Metastatic Liver Carcinoma in the Lung (tissue), 2 donors: ENCODE data around the gene HHIPL1.

DNA sequence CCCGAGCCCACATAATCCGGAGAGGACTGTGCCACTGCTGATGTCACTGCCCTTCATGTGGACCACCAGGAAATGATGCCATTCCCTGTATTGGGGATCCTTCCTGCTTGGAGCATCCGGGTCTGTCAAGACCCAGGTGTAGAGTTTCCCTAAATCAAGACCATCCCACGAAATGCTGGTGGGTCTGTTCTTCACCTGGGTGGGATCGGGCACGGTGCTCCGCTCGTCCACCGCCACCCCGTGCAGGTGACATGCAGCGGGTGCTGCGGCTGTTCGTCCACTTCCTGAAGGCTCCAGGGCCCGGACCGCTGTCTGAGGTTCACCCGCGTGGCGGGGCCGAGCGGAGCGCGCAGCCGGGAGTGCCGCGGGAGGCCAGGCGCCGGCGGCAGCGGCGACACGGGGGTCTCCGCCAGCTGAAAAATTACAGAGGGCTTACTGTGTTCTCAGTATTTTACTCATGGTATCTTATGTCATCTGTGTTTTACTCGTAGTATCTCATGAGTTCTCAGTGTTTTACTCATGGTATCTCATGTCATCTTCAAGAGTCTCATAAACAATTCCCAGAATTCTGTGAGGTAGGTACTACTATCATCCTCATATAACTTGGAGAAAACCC, 32.1 kb downstream of the AK7 start:
- PRO-cap, 2 experiments, result no peak in any of the 2 experiments

DNA sequence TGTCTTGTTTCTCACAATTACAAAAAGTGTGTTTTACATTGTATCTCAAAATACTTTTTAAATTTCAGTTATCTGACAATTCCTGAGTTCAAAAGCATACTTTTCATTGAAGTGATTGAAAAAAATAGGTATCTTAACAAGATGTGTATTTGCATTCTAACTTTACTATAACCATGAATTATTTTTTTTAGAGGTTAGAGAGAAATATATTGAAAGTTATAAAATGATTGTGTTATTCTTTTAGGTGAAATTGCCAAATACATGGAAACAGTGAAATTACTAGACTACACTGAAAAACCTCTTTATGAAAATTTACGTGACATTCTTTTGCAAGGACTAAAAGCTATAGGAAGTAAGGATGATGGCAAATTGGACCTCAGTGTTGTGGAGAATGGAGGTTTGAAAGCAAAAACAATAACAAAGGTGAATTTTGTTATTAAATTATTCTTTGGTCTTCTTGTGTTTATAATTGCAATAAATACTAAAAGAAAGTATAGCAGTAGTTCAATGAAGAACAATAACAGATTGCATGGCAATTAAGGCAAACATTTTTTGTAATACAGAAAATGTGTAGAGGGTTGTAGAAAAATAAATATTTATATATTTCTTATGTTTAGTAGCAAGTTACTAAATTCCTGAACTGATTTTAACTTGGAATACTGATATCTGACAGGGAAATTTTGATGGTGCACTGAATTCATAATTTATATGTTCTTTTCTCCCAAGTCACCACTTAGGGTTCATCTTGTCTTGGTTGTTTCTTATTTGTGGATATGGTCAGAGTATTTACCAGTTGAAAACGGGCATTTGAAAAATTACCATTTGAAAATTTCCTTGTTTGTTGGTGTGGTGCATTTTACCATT, 63.4 kb downstream of the VRK1 start:
- PRO-cap, 2 experiments, result no peak in any of the 2 experiments

DNA sequence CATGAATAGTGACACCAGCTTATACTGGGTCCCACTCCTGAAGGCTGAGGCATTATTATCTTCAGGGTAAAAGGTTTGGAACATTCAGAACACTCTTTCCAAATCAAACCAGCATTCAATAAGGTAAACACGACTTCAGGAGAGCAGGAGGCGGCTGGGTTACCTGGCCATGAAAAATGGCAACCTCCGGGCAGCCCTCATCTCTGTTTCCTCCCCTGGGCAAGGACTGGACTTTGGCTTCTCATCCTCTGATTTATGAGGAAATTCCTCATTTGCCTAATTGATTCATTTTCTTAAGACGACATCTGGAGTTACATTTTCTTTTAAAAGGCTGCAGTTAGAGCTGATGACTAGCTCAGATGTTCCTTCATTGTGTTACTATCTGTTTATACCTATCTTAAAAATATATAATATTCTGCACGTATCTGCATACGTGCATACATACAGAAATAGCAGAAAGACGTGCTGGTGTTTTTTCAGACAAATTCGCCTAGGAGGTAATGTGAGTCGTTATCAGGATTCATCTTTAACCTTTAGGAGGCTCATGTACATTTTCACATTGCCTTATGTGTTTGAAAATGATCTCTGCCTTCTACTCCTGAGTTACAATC, 1133.8 kb downstream of the BCL11B start:
- PRO-cap, 2 experiments, result no peak in any of the 2 experiments

DNA sequence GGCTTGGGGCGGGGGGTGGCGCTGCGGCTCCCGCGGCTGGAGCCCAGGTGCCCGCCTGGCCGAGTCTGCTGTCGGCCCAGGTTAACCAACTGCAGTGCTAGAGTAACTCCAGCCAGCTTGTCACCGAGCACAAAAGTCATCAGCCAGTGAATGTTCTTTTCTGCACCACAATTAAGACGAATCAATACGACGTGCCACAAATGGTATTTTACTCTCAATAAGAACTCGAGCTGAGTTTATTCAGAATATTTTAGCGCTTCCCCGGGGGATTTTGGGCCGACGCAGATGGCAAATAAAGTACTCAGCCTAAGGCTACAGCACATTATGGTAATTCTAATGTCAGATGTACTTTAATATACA, 83.2 kb downstream of the BCL11B start:
- PRO-cap, 2 experiments, result no peak in any of the 2 experiments

DNA sequence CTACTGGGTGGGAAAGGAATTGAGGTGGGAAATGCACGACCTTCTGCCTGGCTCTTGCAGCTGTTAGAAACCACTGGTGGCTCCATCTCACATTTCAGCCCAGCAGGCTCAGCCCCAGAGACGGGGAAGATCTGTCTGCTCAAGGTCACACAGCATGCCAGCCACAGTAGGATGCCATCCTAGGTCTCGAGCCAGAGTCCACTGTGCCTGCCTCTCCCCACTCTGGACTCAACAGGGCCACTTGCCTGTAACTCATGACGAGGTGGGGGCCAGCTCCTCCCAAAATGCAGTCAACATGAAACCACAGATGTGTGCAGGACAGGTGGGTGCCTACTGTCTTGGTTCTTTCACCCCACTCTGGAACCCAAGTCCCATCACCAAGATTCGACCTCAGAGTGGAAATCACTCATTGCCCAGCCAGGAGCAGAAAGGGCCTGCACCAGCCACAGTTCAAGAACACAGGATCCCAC, 23.2 kb downstream of the BCL11B start:
- PRO-cap, 2 experiments, result no peak in any of the 2 experiments

DNA sequence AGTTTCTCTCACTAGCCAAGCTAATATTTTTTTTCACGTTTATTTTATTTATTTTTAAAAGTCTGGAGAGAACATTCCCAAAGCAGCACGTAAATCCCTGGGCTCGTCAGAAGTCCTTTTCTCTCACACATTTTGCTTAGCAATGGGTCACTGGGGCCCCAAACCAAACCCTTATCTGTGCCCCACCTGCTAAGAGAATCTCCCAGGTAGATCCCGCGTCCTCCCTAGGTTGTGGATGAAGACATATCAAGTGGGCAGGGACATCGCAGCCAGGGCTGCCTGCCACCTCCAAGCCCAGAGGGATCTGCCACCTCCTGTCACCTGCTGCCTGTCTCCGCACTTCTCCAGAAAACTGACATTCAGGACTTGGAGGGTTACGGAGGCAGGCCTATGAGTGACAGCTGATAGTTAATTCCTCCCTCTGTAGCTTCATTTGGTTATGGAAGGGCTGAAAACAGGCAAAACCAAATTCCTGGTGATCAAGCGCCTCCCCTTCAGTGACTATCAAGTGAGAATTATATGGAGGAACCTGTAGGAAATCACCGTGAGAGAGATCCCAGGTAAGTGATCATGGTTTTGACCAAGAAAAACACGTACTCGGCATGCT, 19.5 kb downstream of the BCL11B start:
- PRO-cap, 2 experiments, result no peak in any of the 2 experiments

DNA sequence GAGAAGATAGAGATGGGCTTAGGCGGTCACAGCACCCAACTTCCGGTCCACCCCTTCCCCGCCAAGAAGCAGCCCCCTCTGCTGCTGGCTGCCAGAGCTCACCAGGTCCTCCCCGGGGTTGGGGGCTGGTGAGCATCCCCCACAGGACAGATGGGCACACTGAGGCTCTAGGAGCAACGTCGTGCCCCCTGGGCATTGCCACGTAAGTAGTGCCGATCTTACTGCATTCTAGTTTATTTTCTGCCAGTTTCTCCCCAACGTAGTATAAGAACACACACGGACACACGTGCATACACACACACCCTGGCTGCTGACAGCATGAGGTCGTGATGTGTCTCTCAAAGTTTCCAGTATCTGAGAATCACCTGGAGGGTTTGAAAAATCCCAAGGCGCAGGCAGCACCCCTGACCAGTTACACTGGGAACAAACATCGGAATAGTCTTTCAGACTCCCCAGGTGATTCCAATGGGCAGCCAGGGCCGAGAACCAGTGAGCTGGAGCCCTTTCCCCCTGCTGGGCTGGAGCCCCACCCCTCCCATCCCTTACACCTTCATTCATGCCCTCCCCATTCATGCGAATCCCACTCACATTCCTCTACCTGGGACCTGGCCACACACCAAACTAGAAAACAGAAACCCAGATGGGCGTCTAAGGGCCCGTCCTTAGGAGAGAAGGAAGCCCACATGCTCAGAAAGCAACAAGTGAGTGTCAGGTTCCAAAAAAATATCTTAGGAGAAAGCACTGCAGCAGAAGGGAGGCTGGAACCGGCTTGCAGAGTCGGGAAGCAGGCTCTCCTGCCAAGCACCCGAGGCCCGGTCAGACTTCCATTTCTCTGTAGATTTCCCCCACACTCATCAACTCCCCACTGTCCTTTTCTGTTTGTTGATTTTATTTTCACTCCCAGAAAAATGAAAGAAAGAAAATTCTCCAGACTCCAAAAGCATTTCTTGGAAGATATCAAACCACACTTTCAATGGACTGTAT, 13.8 kb downstream of the BCL11B start:
- PRO-cap, 2 experiments, result no peak in any of the 2 experiments

DNA sequence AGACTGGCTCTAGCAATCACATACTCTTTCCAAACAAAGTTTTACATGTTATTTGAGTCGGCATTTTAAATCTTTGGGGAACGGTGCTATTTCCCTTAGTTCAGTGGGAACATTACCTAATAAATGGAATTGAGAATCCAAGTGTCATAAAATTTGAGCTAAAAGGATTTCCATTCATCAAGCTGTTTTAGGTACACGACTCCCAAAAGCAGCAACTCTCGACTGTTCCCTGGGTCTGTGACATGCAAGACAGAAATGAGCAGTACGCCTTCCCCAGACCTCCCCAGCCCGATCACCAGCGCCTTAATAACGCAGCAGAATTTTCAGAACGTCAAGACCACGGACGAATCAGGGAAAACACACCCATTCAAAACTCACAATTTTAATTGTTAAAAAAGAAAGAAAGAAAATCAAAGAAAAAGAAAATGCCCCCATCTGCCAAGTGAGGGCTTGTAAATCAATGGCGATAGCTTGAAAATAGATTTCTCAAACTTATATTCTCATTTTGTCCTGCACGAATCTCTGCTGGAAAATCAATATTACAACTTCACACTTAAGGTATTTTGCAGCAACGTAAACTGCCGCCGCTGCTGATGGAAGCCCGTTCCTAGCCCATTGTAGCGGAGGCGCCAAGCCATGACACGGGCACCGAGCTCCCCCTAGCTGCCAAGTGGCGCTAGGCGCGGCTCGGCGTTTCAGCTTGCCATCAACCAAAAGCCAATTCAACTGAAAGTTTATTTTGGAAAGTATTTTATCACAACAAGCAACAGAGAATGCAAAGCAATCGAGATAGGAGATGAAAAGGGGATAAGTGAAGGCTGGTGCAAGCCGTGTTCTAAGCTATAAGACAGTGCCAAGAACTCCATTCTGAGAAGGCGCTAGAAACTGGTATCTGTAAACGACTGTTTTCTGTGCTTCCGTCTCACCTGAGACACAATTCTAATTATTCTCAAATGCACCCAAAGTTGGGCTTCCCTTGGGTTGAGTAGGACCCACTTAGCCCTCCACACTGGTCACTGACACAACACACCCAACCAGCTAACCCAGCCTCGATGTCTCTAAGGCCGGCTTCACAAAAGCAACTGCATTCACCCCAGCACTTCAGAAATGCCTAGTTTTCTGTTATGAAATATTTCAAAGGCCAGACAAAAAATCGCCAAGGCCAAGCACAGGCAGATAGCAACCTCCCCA, 5.5 kb downstream of the BCL11B start:
- PRO-cap, 2 experiments, result no peak in any of the 2 experiments

DNA sequence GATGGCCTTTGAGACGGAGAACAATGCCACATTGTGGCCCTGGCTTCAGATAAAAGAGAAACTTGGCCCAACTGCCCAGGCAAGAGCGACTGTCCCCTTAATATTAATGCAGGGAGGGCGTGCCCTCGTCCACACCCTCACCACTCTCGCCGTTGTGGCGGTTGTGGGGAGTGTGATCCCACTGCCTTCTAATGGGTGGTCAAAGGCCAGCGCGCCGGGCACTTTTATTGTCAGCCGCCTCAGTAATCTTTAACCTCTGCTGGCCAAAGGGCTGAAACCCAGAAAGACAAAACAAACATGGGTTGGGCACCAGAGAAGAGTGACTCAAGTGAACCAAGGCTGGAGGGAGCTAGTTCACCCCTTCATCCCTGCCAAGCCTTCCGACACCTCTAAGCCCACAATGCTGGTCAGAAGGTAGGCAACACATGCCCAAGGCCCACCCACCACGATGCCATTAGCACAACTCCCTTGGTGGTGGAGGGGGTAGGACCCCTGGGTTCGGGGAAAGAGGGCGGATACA, 44.4 kb upstream of the BCL11B start:
- PRO-cap, 2 experiments, result no peak in any of the 2 experiments

DNA sequence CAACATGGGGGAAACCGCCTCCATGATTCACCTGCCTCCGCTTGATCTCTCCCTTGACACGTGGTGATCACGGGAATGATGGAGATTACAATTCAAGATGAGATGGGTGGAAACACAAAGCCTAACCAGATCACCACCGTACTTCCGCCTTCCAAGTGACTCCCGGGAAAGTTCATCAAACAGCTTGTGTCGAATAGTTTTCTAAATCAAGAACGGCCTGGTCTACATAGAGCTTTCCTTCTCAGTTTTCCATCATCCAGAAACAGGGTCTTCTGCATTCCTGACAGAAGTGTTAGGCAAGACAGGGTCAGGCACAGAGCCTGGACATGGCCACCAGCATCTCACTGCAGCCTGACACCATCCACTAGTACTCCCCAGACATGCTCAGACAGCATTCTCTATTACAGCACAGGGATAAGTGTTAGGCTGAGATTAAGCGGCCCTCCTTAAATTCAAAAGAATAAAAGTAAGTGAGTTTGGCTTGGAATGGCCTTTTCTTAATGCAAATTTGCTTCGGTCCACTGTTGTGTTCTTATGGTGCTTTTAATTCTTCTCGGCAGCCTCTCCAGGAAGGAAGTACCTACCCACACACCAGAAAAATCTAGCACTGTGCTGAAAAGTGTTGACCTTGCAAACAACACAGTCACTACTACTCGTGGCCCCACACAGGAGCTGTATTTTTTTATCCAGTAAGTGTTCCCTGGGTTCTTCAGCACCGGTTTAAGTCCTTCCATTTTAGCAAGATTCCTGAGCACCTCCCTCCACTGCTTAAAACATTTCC, 44.3 kb downstream of the SETD3 start:
- PRO-cap, 2 experiments, result no peak in any of the 2 experiments

GRCh38 chr14:99506959-99507341, 25.7 kb downstream of the CCNK start:
- PRO-cap, 2 experiments, result no peak in any of the 2 experiments

DNA sequence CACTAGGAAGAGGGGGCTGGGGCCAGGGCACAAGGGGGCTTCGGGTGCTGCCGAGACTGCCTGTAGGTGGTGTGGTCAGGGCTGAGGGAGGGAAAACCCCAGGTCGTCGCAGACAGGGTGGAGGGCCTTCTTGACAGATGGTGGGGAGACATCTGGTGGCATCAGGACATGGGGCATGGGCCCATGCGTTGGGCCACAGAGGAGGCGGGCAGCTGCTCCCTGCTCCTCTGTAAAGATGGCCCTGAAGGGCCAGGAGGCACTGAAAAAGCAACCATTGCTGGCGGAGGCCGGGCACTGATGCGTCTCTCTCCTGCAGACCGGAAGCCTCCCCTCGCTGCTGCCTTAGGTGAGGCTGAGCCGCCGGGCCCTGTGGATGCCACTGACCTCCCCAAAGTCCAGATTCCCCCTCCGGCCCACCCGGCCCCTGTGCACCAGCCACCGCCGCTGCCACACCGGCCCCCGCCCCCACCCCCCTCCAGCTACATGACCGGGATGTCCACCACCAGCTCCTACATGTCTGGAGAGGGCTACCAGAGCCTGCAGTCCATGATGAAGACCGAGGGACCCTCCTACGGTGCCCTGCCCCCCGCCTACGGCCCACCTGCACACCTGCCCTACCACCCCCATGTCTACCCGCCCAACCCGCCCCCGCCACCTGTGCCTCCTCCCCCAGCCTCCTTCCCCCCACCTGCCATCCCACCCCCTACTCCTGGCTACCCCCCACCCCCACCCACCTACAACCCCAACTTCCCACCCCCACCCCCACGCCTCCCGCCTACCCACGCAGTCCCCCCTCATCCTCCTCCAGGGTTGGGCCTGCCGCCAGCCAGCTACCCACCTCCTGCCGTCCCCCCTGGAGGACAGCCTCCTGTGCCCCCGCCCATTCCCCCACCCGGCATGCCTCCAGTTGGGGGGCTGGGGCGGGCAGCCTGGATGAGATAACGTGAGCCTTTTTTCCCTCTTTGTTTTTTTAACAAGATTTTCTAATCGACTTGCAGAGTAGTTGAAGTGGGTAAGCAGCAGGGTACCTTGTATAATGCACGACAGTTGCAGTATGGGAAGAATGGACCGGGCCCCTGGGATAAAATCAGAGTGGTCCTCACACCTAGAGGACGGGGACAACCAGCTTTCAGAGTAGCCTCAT, 29.0 kb downstream of the CCNK start:
- PRO-cap, 2 experiments, result no peak in any of the 2 experiments

GRCh38 chr14:99578348-99579182, 25.4 kb downstream of the CCDC85C start:
- PRO-cap, 2 experiments, result no peak in any of the 2 experiments

- PRO-cap, 2 experiments, result no peak in any of the 2 experiments
Measured at GRCh38 chr14:99596625-99597327, 7.2 kb downstream of the CCDC85C start.

- PRO-cap, 2 experiments, result peak in 1 of 2 experiments; most common plus-strand start chr14:99645332 (in 1); most common minus-strand start chr14:99645305 (in 1)
Measured at GRCh38 chr14:99644390-99645527, at the start of gene HHIPL1. HHIPL1 (plus strand) TSS chr14:99645129.

- PRO-cap, 2 experiments, result no peak in any of the 2 experiments
Measured at GRCh38 chr14:99972164-99972911, 92.9 kb upstream of the EVL start.

DNA sequence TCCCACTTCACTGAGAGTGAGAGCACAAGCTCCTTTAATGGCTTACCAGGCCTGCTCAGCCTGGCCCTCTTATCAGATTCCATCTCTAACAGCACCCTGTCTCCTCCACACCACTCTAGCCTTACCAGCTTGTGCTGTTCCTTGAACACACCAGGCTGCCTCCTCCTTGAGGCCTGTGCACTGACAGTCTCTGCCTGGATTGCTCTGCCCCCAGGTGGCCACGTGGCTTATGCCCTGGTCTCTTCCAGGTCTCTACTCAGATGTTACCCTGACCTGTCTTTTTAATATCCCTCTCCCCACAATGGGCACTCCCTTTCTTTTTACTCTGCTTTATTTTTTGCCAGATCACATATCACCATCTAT, 40.0 kb upstream of the EVL start:
- PRO-cap, 2 experiments, result no peak in any of the 2 experiments

- PRO-cap, 2 experiments, result peak in 2 of 2 experiments; most common plus-strand start chr14:100068739 (in 1); most common minus-strand start chr14:100068620 (in 2)
Measured at GRCh38 chr14:100068392-100069121, 3.3 kb downstream of the EVL start.

DNA sequence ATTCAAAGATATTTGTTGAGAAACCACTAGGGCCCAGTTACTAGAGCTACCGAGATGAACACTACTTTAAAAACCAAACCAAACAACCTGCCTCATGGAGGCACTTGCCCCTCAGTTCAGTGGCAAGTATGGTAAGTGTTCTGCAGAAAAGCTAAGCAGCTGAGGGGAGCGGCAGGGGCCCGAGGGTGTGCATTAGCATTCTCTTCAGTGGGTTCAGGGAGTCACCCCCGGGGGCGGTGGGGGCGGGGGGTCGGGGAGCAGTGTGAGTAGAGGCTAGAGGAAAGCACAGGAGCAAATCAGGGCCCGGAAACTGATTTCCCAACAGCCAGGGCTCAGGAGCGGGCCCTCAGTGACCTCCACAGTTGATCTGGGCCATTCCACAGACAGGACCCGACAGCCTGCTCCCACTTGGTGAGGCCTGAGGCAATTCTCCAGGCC, 8.6 kb downstream of the EVL start:
- PRO-cap, 2 experiments, result no peak in any of the 2 experiments

DNA sequence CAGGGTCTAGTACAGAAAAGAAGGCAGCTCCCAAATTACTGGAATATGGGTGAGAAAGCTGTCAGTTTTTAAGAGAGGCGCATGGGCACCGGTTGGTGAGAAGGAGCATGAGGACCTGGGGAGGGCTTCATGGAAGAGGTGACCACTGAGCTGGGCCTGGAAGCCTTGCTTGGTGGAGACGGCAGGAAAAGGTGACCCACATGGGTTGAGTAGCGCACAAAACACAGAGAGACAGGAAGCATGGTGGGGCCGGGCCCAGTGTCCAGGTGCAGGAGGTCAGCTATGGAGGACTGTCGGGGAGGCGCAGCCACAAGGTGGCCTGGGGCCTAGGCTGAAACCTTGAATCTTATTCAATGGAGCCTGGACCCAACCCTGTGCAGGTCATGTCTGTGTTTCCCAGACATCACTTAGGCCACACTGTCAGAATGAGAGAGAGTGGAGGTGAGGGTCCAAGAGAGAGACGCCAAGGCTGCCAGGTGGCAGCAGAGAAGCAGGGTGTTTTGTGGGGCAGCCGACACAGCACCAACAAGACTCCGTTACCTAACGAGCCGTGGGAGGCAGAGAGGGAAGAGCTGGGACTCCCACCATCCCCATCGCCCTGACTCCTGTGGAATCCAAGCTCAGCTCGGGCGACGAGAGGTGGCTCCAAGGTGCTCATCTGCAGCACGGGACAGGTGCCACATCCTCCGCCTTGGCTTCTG, 38.9 kb downstream of the DEGS2 start:
- PRO-cap, 2 experiments, result no peak in any of the 2 experiments